GM19239 (cell line): ENCODE results near the gene LKAAEAR1.

DNA sequence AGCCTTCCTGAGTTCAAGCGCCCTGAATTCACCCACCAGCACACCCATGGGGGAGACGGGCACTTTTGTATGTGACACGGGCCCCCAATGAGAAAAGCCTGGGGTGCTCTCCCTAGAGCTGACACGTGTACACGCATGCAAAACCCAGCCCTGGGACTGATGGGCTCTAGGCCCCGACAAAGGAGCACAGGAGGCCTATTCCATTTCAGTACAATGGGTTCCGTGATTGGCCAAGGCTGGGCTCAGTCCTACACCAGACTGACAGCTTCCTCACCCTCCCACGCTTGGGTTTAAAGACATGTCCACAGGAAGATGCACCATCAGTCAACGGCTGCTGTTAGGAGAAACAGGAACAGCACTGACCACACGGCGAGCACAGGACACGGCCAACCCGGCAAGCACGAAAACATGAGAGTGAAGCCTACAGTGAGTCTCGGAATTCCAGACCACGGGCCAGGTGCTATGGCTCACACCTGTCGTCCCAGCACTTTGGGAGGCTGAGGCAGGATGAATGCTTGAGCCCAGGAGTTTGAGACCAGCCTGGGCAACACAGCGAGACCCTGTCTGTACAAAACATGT lies 8.7 kb downstream of the ZBTB46 start:
- RRBS, result no CpG with 5 or more reads among the region's 18 CpGs

GRCh38 chr20:63834670-63835630 lies 3.9 kb upstream of the ZBTB46 start:
- RRBS, result 92% methylated on average over 5 of the region's 24 CpGs

DNA sequence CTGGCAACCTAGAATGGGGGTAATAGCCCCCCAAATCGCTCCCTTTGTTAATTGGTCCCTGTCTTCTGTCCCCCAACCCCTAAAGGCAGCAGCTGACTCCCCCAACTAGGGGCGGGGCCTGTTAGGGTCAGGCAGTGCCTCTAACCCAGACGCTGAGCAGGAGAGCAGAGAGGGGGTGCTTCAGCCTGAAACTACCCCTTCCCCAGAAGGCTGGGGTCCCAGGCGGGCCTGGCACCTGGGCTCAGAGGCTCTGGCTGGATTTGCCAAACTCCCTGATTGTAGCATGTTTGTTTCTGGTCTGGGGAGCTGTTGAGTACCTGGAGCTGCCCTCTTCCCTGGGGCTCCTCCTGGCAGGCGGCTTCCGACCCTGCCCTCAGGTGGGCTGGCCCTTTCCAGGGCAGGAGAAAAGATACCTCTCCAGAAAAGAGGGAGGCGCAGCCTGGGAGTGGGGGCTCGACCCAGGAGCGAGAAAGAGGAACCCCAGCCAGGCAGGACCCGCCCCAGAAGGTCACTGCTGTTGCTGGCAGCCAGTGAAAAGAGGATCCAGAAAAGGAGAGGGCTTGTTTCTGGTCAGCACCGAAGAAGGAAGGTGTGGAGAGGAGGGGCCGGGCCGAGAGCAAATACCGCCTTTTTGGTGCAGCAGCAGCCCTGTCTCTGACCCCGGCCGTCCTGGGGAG lies 904 bp upstream of the ABHD16B start:
- RRBS, result 41% methylated on average over 4 of the region's 16 CpGs

- RRBS, result no CpG with 5 or more reads among the region's 10 CpGs
Observed at GRCh38 chr20:63869000-63869524, 4.0 kb downstream of the TPD52L2 start.

DNA sequence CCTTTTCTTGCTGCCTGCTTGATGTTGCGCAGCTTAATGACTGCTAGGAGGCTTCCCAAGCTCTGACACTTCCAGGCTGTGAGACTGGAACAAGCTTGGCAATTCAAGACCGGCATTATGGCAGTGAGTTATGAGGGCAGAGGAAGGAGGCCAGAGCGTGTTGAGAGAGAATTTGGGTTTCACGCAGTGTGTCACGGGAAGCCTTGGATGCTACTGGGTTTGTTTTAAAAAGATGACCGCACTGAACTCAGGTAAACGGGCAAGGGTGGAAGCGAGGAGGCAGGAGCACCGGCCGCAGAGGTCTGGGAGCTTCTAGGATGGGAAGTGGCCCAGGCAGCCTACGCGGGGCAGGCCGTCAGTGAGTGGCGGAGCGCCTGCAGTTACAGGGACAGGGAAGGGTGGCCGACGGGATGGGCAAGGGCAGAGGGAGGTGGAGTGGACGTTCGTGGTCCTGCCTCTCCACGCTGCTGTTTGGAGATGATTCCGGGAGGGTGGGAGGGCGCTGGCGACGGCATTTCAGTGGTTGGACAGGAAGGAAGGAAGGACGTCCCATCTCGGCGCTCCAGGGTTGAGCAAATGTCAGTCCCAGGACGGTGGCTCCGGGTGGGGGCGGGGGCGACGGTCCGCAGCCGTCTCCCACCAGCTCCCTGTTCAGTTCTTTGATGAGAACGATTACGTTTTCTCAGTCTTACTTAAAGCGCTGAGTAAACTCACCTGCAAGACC lies 661 bp upstream of the DNAJC5 start:
- RRBS, result no CpG with 5 or more reads among the region's 37 CpGs

GRCh38 chr20:63909697-63910262 lies 14.9 kb downstream of the DNAJC5 start:
- RRBS, result no CpG with 5 or more reads among the region's 16 CpGs

DNA sequence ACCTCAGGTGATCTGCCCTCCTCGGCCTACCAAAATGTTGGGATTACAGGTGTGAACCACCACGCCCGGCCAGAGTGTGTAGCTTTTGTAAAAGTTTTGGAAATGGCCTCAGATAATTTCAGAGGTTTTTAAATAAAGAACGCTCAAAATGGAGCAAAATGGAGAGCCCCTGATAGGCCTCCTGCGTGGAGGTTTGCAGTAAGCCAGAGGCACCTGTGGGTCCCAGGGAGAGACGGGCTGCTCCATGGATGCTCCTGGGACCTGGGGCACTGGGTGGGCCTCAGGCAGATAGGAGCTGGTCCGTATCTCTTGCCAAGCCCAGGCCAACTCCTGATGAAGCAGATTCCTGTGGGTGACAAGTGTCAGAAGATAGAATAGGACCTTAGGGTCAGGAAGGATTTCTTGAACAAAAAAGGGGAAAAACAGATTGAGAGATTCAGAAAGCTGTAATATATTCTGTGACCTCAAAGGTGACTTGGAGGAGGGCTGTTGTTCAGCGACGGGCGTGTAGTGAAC lies 20.0 kb downstream of the DNAJC5 start:
- RRBS, result no CpG with 5 or more reads among the region's 10 CpGs

- RRBS, result no CpG with 5 or more reads among the region's 10 CpGs
Observed at GRCh38 chr20:63957647-63958147, 1.5 kb upstream of the UCKL1 start.

DNA sequence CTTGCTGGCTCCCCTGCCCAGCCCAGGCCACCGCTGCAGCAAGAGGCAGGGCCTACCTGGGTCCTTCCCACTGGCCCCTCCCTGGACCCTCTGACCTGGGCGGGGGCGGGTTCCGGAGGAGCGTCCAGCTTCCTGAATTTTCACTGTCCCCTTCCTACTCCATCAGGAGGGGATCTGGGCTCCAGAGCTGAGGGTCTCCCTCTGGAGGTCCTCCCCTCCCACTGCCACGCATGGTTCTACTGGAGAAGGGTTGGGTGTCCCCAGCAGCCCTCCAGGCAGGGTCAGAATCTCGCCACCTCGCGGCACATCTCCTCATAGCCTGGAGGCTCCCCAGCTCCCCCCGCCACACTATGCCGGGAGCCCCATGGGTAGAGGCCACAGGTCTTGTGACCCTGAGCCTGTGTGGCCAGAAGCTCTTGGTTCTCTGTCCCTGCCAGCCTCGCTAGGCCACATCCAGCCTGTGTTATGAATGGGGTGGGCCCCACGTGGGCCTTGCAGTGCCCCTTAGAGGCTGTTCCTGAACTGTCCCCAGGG lies 1.0 kb upstream of the SOX18 start:
- RRBS, result no CpG with 5 or more reads among the region's 13 CpGs

DNA sequence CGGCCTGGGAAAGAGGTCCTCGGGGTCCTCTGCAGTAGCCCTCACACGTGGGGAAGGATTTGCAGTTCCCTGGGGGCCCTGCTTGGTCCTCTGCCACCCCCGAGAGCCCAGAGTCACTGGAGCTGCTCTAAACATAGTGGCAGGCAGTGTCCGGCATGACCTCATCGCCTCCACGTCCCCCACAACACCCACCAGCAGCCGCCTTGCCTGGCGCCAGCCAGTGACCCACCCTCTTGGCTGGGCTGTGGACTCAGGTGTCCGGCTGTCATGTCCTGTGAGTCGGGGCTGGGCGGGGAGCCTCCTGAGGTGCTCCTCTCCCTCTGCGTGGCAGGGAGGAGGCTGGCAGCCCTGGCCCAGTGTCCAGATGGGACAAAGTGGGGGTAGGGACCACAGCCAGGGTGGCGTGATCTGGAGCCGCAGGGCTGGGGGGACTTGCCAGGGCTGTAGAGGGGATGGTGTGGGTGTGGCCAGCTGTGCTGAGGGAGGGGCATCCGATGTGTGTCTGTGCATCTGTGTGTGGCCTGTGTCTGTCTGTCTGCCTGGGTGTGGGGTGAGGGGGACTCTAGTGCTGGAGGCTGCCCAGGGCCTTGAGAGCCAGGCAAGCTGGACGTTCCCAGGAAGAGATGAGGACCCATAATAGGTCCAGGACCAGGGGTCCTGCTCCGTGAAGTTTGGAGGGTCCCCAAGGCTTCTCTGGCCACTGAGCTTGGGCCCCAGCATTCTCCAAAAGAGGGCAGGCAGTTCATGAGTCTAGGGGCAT lies 2.2 kb upstream of the SOX18 start:
- RRBS, result 38% methylated on average over 1 of the region's 18 CpGs

- RRBS, result 5% methylated on average over 50 of the region's 136 CpGs
Observed at GRCh38 chr20:64083220-64084462, at the start of gene LKAAEAR1. Gene LKAAEAR1 (minus strand): TSS chr20:64084398.

GRCh38 chr20:64160038-64161188 lies 3.8 kb upstream of the MYT1 start:
- RRBS, result no CpG with 5 or more reads among the region's 30 CpGs

DNA sequence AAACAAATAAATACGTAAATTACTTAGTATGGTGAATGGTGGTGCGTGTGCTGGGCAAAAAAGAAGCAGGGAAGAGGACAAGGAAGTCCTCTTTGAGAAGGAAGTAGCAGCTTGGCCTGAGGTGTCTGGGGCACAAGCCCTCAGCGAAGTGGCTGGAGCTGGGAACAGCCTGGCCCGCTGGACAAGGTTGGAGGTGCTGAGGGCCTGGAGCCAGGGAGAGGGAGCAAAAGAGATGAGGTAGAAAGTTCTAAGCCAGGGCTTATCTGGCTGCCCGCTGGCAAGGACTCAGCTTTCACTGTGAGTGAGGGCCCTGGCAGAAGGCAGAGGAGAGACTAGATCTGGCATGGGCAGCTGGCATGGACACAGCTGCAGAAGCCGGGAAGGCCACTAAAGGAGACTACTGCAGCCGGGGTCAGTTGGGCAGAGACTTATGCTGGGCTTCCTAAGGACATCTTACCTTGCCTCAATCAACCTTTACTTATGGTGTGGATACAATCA lies 21.8 kb upstream of the PCMTD2 start:
- RRBS, result no CpG with 5 or more reads among the region's 7 CpGs